Subcutaneous adipose tissue (tissue), 3 donors: ENCODE measurements around a stretch of chr10.

- PRO-cap = no peak
- RAMPAGE, long total RNA, 3 experiments = no peak in any of the 3 experiments
These were observed 539.6 kb downstream of the GATA3 start for GRCh38 chr10:8594131-8594498.

DNA sequence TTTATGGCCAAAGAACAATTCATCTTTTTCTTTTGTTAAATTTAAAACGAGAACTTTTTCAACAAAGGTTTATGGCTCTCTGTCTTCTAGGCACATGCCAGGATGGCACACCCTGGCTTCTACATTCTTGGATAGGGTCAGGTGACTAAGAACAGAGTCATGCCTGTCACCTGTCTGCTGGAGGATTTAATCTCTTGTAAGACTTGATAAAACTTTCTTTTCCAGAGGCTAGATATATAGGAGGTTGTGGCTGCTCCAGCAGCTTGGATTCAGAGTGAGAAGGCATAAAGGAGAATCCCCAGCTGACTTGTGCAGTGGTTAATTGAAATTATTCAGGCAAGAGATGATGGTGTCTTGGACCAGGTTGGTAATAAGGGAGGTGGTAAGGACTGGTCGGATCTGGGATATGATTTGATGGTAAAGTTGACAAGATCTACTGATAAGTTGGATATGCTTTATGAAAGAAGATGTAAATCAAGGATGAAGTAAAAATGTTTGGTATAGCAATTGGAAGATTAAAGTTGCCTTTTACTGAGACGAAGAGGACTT, 915.5 kb downstream of the GATA3 start:
- PRO-cap = no peak
- RAMPAGE, long total RNA, 3 experiments = no peak in any of the 3 experiments

DNA sequence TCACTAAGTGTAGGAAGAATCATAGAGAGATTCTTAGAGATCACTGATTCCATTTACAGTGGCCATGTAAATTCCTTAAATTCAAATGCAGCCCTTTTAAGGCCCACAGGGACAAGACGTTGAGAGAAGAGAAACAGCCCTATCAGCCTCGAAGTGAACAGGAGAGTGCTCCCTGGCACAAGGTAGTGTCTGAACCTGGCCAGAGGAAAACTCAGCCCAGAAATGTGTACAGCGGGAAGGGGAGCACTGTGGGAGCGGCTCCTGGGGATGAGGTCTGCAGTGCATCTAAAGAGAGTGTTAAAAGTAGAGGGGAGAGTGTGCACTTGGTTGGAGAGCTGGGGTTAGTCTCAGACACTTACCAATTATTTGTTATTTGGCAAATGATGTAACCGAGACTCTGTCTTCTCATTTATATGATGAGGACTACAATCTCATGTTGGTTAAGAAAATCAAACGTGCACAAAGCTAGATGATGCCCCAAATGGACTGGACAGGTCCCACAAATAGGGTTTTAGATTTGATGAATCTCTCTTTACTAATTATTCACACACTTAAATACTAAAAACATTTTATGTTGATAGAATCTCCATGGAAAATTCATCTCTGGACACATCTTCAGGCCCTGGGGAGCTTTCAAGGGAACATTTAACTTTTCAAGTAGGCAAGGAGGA, 962.4 kb downstream of the GATA3 start:
- PRO-cap = no peak
- RAMPAGE, long total RNA, 3 experiments = no peak in any of the 3 experiments

GRCh38 chr10:10294494-10295636, 722.8 kb upstream of the CELF2 start:
- PRO-cap = no peak
- RAMPAGE, long total RNA, 3 experiments = no peak in any of the 3 experiments

- PRO-cap = bidirectional peak, plus-strand start at chr10:10911575, minus-strand start at chr10:10911532
- RAMPAGE, long total RNA, 3 experiments = no peak in any of the 3 experiments
These were observed 106.5 kb upstream of the CELF2 start for GRCh38 chr10:10910708-10912101.

DNA sequence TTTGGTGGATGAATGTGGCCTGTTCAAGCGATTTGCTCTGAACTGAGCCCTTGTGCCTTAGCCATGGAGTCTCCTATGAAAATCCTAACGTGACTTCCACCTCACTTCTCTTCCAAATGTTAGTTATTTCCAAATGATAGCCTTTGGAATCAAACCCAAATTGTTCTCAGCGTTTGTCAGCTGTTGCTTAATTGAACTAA, 2.3 kb downstream of the CELF2 start:
- PRO-cap = unidirectional peak, minus-strand start at position 77 of the sequence
- RAMPAGE, long total RNA, 3 experiments = no peak in any of the 3 experiments

- PRO-cap = no peak
- RAMPAGE, long total RNA, 3 experiments = no peak in any of the 3 experiments
These were observed 44.6 kb downstream of the CELF2 start for GRCh38 chr10:11062192-11062843.

- PRO-cap = no peak
- RAMPAGE, long total RNA, 3 experiments = no peak in any of the 3 experiments
These were observed 124.2 kb downstream of the CELF2 start for GRCh38 chr10:11141743-11142333.

DNA sequence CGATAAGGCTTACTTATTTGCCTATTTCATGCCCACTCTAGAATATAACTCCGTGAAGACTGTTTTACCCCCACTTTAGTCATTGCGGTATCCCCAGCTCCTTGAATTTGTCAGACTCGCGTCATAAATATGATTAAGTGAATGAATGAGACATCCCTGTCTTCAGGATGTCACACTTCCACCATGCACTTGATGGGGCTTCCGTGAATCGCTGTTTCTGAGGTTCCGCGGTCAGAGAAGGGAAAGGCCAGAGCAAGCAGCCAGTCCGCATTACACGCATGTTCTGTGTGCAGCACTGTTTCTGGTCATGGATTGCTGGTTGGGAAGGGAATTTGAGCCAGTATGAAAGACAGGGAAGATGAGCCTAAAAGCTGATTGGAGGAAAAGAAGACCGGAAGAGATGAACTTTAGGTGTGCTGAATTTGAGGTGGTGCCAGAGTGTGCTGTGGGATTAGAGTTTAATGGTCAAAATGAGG, 138.9 kb downstream of the CELF2 start:
- PRO-cap = no peak
- RAMPAGE, long total RNA, 3 experiments = no peak in any of the 3 experiments

DNA sequence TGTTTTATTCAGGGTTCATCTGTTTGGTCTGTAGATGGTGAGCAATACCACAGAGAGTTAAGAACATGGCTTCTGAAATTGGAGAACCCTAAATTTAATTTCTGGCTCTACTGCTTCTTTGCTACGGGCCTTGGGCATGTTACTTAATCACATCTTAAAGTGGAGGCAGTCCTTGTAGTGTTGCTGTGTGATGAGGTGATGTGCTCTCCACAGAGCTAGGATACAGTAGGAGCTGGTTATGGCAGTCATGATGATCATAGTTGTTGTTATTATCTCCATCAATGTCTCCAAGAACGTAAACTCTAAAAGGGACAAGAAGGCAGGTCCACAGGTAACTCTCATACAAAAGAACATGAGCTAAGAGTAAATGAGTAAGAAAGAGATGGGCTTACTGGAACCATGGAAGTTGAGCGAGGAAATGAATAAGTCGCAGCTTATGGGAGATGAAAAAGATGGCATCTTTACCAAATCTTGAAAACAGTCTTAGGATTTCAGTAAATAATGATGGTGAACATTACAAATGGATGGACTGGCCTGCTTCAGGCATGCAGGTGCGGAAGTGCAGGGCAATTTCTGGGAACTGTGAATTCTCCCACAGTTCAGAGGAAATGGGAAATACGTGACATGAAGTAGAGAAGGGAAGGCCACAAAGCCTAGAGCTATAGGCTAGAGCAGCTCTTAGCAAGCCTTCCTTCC, 151.4 kb downstream of the CELF2 start:
- PRO-cap = no peak
- RAMPAGE, long total RNA, 3 experiments = start-site peak on the plus strand in 1 of 3 experiments, centred at position 233 of the sequence, 21 reads per replicate

- PRO-cap = no peak
- RAMPAGE, long total RNA, 3 experiments = start-site peak on the plus strand in 1 of 3 experiments, at chr10:11169633-11170356 at its widest, 67 reads per replicate
These were observed 152.4 kb downstream of the CELF2 start for GRCh38 chr10:11169631-11170875.

- PRO-cap = no peak
- RAMPAGE, long total RNA, 3 experiments = no peak in any of the 3 experiments
These were observed 174.0 kb downstream of the CELF2 start for GRCh38 chr10:11191712-11192080.

DNA sequence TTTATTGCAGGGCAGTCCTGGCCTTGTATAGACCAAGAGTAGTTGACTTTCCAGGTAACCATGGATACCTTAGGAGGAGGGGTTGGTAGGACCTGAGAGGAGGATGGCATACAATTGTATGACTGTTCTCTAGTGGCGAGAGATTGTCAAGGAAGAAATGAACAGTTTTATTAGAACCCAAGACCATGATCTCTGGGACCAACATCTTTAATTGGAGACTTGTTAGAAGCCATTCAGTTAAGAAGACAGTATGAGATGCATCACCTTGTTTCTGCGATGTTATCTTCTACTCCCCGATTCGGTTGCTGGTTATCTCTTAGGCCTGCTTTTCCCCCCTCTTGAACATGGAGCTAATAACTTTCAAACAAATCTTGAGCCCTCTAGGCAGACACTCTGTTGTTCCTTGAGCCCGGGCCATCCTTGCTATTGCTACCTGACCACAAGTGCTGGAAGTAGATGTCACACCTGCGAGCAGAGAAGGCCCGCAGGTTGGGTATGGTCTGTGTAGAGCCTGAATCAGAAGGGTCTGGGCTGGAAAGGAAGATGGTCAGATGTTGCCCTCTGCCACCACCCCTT, 181.4 kb downstream of the CELF2 start:
- PRO-cap = no peak
- RAMPAGE, long total RNA, 3 experiments = no peak in any of the 3 experiments

GRCh38 chr10:11244307-11244506, 226.5 kb downstream of the CELF2 start:
- PRO-cap = no peak
- RAMPAGE, long total RNA, 3 experiments = no peak in any of the 3 experiments

DNA sequence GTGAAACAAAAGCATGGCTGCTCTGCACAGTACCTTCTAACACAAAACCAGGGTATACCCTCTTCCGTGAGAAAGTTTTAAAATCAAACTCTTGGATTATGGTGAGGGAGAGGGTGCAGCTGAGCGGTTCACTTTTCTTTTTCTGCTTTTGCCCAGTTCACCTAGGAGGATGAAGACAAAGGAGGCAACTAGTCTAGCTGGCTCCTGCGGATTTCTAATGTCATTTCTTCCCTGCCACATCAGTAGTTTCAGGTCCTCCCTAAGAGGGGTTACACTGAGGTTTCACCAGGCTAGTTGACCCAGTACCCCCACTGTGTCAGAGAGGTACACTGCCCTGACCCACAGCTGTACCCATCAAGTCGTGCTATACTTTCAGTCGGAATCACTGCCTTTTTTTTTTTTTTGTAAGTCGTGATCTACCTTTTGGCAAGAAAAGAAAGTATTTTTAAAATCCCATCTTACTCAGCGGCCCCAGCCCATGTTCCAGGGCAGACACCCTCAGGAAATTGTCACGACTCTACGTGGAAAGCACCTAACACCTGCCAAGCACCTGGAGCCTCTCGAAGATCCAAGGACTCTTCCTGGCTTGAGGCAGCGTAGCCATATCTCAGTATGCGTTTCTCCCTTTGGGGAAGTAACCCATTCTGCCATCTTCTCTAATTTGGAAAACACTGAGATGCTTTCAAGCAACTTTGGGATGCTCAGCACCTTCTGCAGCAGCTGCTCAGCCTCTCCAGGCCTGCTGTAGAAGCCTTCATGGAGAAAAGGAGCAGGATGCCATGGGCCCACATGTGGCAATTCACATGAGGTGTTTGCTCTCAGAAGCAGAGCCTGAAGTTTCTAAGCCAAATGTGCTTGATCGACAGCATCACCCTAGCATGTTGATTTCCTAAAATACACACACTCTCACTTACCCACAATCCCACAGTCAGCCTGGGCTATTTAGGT, 243.6 kb downstream of the CELF2 start:
- PRO-cap = no peak
- RAMPAGE, long total RNA, 3 experiments = no peak in any of the 3 experiments

DNA sequence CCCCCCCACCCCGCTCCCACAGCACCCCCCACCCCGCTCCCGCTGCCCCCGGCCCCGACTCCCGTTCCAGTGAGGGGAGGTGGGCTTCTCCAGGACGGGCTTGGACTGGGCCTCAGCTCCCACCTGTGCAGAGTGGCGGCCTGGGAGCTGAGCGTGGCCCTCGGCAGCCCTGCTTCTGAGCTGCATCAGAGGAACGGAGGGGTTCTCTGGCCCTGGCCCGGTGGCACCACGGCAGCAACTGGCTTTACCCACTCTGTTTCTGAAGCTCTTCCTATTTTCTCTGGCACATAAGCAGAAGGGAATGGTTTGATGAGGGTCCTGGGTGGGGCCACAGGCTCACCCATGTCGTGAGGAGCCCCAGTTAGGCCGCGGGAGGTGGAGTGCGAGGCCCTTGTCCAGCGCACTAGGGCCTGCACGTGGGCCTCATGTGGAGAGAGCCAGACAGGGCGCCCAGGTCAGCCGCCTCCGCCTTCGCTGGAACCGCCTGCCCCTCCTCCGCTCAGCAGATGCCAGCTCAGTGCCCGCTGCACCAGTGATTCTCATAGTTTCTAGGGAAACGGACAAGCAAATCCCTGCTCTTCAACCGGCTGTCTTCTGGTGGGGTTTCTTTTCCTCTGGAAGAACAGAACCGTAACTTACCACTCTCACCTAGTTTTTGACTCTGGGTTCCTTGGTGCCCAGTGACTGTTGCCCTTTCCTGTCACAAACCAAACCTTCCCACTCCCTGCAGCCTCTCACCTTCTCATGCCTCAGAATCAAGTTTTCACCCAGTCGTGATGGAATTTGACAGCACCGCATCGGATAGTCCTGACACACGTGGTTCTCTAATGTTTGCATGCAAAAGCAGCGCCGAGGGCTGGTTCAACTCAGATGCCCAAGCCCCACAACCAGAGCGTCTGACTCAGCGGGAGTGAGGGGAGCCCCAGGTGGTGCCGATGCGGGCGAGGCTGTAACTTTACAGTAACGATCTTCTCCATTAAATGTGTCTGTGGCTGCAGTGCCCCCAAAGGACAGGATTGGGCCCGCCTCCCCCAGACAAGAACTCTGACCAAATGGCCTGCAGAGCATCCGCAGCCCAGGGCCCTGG, 284.2 kb downstream of the CELF2 start:
- PRO-cap = no peak
- RAMPAGE, long total RNA, 3 experiments = no peak in any of the 3 experiments

DNA sequence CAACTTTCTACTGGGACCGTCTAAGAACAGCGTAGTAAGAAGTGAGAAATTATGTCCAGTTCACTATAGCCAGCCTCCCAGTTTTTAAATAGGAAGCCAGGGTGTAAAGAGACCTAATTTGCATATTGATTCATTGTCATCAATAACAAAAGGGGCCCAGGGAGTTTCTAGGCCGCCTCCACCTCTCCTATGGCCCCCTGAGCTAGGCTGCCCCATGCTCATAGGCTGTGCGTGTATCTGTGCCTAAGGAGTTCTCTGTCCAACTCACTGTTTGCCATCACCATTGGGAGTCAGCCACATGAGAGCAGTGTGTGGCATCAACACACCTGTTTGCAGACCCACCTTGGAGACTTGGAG, 289.1 kb downstream of the CELF2 start:
- PRO-cap = no peak
- RAMPAGE, long total RNA, 3 experiments = no peak in any of the 3 experiments

GRCh38 chr10:11320062-11320639, 291.3 kb downstream of the USP6NL start:
- PRO-cap = no peak
- RAMPAGE, long total RNA, 3 experiments = no peak in any of the 3 experiments

GRCh38 chr10:11326227-11326557, 285.3 kb downstream of the USP6NL start:
- PRO-cap = no peak
- RAMPAGE, long total RNA, 3 experiments = no peak in any of the 3 experiments

DNA sequence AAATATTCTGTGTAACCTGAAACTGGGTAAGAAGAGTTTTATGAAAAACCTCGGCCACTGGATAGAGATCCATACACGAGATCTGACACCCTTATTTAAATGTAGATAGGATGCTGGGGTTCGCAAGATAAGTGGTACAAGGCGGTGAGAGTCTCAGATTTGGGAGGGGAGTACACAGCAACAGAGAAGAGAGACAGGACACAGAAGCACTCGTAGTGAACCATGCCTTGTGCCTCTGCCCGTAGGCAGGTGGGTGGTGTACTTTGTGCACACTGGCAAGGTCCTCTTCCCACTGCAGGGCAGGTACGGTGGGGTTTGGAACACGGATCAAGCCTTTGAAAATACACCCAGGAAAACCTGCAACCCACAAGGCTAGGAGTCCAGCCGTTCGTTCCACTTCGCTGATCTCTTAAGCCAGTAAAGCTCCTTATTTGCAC, 162.8 kb downstream of the USP6NL start:
- PRO-cap = no peak
- RAMPAGE, long total RNA, 3 experiments = no peak in any of the 3 experiments